ENCODE measurements around a stretch of chr10.

- PRO-cap = no peak
- RAMPAGE, long total RNA, 4 experiments = no peak in any of the 4 experiments
Measured at GRCh38 chr10:12489628-12490157, 140.3 kb downstream of the CAMK1D start.

GRCh38 chr10:12499052-12499891 lies 149.9 kb downstream of the CAMK1D start:
- PRO-cap = no peak
- RAMPAGE, long total RNA, 4 experiments = no peak in any of the 4 experiments

DNA sequence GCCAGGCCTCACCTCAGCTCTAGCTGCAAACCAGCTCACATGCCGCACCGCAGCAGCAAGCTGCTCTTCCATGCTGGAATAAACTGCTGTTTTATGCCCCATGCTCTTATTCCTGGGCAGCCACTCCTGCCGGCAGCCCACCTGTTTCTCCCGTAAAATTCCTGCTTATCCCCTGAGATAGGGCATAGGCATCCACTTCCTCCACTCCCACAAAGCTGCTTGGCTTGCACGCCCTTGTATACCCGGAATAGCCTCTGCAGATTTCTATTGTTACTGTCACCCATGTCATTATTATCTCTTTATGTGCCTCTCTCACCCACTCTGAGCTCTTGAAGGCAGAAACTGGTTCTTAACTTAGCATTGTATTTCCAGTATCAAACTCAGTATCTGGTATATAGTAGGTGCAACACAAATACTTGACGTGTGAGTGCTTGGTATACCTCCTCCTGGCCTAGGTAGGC lies 193.5 kb downstream of the CCDC3 start:
- PRO-cap = no peak
- RAMPAGE, long total RNA, 4 experiments = no peak in any of the 4 experiments

DNA sequence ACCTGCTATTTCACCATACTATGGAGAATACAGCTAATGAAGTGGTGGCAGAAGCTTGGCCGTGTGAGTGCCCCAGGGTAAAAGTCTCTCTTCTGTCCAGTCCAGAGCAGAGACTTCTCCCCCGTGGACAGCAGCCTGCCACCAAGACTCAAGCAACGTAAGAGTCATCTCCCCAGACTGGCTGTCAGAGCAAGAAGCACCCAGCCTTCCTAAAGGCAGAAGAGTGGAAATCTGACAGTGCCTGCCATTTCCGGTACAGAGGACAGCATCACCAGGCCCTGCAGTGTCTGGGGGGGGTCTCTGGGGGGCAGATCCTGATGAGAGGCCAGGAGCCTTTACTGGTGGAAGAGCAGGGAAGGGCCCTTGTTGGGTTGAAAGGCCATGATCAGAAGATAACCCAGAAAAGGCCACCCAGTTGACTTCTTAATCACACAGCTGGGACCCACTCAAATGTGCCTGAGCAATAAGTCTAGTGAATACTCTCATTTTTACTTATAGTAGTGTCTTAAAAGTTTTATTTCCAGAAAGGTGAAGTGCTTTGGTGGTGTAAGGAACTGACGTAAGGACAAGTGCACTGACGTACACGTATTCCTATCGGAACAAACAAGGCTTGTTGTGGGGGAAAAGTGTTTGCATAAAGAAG lies 104.6 kb downstream of the CCDC3 start:
- PRO-cap = no peak
- RAMPAGE, long total RNA, 4 experiments = no peak in any of the 4 experiments

DNA sequence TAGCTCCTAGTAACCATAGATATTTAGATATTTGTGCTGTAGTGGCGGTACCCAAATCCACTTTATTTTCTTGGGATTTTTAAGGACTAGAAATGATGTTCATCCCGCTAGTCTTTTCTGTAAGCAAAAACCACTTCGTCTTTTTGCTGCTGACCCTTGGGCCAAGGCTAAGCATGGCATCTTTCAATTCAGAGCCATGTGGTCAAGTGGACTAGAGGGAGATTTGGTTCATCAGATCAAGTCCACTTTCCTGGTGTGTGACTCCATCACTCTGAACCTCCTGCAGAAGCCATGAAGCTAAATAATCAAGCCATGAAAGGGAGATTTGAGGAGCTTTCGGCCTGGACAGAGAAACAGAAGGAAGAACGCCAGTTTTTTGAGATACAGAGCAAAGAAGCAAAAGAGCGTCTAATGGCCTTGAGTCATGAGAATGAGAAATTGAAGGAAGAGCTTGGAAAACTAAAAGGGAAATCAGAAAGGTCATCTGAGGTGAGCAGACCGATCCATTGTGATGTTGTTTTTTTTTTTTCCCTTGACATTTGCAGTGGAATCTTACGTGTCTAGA lies 10.1 kb downstream of the OPTN start:
- PRO-cap = no peak
- RAMPAGE, long total RNA, 4 experiments = no peak in any of the 4 experiments

GRCh38 chr10:13391104-13391526 lies 43.0 kb upstream of the SEPHS1 start:
- PRO-cap = bidirectional peak, plus-strand start at chr10:13391347, minus-strand start at chr10:13391230; unidirectional peak, minus-strand start at chr10:13391358; unidirectional peak, minus-strand start at chr10:13391404
- RAMPAGE, long total RNA, 4 experiments = no peak in any of the 4 experiments

DNA sequence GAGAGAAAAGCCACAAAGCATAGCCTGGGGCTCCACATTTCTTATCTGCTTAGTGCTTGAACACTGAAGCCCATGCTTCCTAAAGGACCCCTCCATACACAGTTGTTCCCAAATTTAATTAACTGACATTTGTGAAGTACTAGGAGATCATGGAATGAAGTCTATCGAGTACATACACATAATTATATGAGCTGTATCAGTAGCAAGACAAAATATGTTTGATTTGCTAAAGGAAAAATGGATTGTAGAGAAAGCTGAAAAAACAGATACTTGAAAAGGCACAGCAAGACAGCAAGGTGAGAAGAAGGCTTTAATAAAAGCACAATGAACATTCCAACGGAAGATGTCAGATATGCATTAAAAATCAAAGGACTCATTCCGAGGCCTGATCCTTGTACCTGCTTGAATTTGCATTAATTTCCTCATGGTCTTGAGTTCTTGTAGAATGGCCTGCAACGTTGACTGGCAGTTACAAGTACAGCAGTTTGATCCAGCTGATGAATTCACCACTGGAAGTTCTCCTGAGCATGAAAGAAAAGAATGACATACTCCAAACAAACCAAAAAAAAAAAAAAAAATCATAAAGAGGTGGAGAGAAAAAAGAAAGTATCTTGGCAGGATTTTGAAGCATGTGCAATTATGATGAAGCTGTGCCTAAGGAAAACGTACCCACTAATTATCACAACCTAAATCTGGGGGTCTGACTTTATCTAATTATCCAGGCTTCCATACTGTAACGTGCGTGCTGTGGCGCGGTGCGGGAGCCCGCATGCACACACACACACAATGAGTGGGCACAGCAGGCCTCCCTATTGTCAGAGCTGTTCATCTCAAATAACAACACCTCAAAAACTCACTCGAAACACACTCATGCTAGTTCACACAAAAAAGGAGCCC lies 32.2 kb downstream of the BEND7 start:
- PRO-cap = no peak
- RAMPAGE, long total RNA, 4 experiments = no peak in any of the 4 experiments

DNA sequence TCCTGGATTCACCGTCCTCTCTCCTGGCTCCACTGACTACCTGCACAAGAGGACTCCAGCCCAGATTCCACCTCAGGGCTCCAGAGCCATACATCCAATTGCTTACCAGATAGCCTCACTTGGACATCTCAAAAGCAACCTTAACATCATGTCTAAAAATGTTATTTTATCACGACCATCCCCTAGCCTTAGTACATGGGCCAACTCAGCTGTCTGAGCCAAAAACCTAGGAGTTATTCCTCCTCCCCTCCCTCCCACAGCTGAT lies 15.6 kb downstream of the BEND7 start:
- PRO-cap = no peak
- RAMPAGE, long total RNA, 4 experiments = no peak in any of the 4 experiments

DNA sequence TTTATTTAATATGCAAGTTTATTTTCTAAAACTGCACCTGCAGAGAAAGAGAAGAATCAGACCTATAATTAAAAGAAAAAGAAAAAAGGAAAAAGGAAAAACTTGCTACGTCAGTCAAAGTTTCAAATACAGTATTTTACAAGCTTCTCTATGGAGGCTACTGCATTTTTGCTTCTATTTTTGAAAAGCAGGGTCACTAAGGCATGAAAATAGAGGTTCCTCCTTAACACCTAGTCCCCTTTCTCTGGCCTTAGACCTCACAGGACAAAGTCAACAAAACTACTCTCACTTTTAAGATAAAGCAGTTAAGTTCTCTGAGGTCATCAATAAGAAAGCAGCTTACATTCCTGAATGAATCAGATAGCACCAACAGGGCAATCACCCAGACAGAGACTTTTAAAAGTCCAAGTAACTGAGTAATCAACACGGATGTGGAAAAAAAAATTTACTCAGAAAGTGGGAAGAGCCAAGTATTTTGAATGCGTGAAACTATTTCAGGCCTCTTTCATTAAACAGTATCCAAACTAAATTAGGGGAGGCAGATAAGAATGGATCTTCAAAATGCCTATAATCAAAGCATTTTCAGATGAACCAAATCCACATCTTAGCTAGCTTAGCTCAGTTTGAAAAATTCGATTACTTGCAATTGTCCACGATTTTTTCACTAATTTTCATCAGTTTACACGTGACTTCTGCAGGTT lies 1.9 kb downstream of the BEND7 start:
- PRO-cap = no peak
- RAMPAGE, long total RNA, 4 experiments = no peak in any of the 4 experiments

- PRO-cap = no peak
- RAMPAGE, long total RNA, 4 experiments = no peak in any of the 4 experiments
Measured at GRCh38 chr10:13536623-13537083, 7.8 kb upstream of the BEND7 start.

DNA sequence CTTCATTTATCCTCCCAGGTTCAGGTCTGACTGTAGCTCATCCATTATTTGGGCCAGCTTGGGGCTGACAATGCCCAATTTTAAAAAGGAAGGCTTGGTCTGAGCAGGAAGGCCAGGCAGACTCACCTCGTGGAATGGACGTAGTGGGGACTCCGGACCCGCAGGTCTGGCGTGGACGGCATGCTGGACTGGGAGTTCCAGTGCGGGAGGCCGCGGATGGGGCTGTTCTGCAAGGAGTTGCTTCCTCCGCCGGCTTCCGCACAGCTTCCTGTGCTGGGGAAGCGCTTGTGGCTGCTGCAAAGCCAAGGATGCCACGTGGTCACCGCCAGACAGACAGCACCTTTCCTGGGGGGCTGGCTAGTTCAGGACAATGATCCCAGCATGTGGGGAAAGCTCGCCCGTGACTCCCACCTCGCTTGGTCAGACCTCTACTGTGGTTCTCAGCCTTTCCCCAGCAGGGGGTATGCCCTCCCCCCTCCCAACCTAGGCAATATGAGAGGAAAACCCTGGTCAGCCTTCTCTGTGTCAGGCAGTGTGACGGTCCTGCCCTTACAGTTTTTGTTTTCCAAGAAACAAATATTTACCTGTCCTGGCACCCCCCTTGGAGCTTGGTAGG lies 72.5 kb downstream of the PRPF18 start:
- PRO-cap = no peak
- RAMPAGE, long total RNA, 4 experiments = no peak in any of the 4 experiments

- PRO-cap = no peak
- RAMPAGE, long total RNA, 4 experiments = no peak in any of the 4 experiments
Measured at GRCh38 chr10:13765585-13766187, 178.9 kb downstream of the PRPF18 start.

DNA sequence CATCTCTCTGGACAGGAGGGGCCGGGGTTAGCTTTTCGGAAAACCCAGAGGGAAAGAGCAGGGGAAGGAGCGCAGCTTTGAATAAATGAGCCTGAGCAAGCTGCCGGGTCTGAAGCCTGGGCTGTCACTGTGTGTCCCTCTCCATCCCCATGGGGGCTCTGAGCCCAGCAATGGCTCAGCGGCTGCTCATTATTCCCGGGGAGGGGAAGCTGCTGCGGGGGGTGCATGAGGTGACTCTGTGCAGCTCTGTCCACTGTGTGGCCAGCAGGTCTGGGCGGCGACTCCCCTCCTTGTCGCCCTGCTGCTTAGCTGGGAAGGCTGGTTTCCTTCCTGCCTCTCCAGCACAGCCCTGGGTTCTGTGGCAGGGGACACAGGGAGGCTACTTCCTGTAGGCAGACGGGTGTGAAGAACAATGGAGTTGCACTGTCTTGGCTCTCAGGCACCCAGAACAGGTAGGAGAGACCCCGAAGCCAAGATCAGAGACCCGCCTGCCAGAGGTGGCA lies 234.2 kb downstream of the PRPF18 start:
- PRO-cap = bidirectional peak, plus-strand start at position 391 of the sequence, minus-strand start at position 160 of the sequence
- RAMPAGE, long total RNA, 4 experiments = no peak in any of the 4 experiments

DNA sequence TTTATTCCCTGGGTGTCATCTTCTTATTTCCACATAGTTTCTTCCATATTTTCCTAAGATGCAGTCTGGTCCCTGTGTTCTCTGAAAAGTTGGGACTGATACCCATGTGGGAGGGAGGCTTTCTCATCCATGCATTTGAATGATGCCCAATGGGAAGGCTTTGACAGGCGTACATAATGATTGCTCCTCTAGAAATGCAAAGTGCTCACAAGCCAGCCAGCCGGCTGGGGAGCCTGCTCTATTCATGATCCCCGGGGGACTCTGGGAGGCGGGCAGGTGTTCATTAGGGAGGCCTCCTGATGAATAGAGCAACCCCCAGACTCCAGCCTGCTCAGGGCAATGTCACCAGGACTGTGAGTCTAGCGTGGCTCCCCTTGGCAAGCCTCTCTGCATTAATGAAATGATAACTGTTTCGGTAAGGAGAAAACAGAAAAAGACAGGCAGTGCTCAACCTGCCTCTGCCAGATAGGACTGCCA lies 236.3 kb downstream of the PRPF18 start:
- PRO-cap = no peak
- RAMPAGE, long total RNA, 4 experiments = no peak in any of the 4 experiments

DNA sequence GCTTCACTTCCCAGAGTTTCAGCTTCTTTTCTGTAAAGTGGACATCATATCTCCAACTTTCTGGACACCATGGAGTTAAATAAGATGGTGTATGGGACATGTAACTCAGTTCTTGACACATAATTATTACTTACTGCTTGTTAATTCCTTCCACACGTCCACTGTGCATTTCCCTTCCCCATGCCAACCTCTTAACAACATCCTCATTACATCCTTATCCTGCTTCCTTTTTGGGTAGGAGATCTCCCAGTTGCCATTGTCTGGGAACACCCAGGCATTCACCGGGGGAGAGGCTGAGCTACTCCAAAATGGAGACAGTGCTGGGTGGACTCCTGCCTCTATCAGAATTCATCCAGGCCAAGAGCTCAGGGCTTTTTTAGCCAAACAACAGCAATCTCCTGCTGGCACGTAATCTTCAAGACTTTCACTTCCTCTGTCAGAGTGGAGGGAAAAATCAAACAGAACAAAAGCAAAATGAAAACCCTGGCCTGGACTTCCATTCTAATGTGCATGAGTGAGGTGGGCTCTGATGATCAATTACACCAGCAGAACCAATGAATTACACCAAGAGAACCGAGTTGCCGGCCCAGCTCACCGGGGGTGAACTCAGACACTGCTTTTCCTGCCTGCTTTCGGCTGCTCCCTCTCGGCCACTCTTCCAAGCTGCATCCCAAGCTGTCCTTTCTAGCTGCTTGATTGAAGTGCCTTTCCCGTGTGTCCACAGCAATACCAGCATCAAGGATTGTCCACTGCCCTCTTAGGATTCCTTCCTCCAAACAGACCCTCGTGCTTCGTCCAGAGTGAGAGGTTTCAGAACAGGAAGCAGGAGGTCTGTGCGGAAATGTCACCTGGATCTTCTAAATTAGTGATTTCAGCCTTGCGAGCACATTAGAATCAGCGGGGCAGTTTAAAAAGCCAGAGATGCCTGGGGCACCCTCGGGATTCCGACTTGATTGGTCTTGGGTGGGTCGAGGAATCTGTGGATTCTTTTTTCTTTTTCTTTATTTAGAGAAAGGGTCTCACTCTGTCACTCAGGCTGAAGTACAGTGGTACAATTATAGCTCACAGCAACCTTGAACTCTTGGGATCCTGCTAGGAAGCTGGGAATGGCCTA lies 245.2 kb downstream of the PRPF18 start:
- PRO-cap = unidirectional peak, plus-strand start at position 256 of the sequence; unidirectional peak, minus-strand start at position 345 of the sequence
- RAMPAGE, long total RNA, 4 experiments = no peak in any of the 4 experiments

DNA sequence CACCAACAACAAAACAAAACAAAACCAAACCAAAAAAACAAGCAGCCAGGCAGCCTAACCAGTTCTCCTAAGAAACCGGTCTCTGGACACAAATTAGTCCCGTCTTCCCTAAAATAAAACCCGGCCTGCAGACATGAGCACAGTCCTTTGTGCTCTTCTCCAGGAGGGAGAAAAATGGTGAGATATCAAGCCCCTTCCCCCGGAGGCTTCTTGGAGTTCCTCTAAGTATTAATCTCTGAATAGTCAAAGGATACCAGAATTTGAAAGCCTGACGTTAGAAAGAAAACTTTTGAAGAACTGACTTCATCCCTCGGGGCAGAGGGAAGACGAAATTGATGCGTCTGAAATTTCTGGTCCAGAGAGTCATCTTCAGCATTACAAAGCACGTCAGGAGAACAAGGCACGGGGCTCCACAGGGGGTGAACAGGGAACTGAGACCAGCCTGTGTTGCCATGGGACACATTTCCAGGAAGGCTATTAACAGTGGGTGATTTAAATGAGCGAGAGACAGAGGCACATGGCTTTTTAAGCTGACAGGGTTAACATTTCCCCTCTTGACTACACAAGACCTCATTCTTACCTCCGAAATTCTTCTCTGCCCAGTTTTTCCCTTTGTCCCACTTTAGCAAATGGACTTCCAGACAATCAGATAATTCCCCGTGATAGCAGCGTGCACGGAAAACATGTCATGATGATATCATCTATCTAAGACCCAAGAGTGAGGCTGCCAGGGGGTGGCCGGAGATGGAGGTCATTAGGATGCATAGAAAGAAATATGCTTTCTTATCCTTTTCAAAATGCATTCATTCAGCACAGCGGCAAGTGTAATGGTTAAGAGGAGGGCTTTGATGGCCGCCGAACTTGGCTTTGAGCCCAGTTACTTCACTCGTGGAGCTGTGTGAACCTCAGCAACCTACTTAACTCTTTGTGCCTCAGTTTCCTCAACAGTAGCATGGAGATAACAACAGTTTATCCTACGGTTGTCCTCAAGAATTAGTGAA lies 247.8 kb downstream of the PRPF18 start:
- PRO-cap = bidirectional peak, plus-strand start at position 480 of the sequence, minus-strand start at position 223 of the sequence
- RAMPAGE, long total RNA, 4 experiments = no peak in any of the 4 experiments

DNA sequence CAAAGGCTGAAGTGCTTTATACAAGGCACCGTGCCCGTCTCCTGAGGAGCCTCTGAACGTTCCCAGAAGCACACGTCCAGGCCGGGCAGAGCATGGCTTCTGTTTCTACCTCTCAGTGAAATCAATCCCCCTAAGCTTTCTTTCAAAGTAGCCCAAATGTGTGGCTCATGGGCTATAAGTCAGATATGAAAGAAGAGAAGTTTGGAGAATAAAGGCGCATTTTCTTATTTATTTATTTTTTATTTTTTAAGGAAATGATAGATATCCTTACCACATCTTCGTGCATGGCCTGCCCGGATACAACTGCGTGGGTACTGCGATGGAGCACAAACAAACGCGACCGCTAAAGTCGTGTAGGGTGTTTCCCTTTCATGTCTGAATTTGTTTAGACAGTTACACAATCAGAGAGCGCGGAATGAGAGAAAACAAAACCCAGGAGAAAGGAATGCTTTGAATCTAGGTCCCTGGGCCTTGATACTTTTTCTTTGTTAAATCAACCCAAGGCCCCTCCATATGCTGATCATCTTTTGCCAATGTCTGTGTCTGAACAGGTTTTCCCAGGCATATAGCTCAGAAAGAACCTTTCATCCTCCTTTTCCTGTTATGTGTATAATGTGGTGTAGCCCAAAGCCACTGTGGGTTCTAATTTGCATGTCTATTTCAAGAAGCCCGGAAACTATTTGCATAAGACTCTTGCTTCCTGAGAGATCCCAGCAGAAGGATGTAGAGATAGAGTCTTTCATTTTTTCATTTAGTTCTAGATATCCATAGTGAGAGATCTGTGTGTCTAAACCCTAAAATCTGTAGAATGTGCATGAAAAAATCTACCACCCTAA lies 145.9 kb downstream of the FRMD4A start:
- PRO-cap = no peak
- RAMPAGE, long total RNA, 4 experiments = no peak in any of the 4 experiments

DNA sequence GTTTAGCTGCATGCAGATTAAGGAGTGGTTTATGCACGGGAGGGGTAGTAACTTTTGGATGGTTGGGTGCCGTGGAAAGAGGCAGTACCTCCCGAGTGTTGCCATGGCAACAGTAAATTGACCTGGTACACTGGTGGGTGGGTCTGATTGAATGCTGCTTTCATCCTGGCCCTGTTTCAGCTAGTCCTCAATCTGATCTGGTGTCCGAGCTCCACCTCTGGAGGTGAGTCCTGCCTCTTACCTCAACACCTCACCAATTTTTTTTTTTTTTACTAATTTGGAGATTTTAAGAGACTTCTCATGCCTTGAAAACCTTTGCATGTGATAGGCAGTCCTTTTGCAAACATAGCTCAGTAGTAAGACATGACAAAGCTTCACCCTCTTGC lies 156.4 kb upstream of the FRMD4A start:
- PRO-cap = no peak
- RAMPAGE, long total RNA, 4 experiments = no peak in any of the 4 experiments

DNA sequence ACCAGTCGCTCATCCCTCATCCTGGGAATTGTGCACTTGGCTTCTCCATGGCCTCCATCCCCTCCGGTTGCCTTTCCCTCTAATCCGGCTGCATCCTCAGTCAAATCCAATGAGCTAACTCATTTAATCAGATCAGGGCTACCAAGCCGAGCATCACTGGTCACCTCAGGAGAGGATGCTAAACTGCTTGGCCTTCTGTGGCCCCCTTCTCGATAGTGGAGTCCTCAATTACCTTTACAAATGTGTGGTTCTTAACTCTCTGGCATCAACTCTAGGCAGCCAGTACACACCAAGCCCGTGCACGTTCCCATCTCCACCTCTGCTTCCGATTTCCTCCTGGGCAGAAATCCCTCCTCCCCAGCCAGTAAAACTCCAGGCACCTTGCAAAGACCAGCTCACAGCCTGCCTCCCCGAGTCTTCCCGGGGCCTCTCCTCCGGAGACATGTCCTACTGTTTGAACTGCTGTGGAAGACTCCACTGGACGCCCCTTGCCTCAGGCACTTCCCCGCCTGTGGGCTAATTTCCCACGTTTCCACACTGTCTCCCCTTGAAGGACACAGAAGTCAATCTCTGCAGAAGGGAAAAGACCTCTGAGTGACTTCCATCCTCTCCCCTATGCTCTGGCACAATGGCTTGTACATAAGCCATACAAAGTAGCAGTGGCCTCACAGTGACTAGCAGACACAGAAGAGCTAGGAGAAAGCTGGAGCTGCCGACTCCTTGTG lies 210.6 kb upstream of the FRMD4A start:
- PRO-cap = no peak
- RAMPAGE, long total RNA, 4 experiments = no peak in any of the 4 experiments

GRCh38 chr10:14552083-14552646 lies 221.4 kb upstream of the FRMD4A start:
- PRO-cap = no peak
- RAMPAGE, long total RNA, 4 experiments = no peak in any of the 4 experiments